ENCODE measurements around a stretch of chr2.

GRCh38 chr2:216810453-216810961 is 49.4 kb downstream of the TNP1 start:
- PRO-cap = no peak

DNA sequence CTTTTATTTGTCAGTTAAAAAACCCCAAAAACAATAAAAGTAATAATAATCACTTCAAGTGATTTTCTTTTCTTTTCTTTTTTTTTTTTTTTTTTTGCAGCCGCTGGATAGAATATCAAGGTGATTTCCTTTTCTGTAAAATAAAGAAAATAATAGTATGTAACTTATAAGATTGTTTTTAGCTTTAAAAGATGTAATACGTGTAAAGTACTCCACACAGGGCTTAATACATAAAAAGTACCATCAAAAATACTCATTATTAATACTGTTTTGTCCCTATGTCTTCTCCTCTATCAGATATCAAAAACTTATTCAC is 314.5 kb upstream of the TNP1 start:
- PRO-cap = unidirectional peak, plus-strand start at position 86 of the sequence

DNA sequence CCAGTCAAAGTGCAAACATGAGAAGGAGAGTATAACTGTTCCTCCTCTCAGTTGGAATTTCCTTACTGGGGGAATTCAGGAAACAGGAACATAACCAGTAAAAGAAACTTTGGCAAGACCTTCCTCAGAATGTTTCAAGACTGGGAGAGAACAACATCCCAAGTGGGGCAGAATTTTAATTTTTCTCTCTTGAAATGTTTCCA is 552.4 kb upstream of the TNP1 start:
- PRO-cap = no peak

DNA sequence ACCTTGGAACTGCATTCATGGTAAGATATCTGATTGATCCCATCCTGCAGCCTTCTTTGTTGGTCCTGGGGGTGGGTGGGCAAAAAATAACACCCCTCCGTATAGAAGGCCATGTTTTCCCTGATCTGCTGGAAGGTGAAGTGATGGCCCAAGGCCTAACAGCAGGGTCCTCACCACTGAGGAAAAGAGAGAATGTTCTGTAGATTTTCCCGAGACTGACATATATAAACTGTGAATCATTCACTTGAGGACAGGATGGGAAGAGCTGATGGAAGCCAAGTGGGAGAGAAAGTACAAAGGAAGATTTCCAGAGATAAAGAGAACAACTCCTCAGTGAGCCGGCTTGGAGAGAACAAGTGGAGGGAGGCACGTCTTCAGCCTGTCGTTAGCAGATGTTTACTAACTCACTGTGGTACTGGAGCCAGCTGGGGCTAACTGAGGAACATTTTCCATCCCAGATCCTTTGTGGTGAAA is 552.8 kb upstream of the TNP1 start:
- PRO-cap = no peak

DNA sequence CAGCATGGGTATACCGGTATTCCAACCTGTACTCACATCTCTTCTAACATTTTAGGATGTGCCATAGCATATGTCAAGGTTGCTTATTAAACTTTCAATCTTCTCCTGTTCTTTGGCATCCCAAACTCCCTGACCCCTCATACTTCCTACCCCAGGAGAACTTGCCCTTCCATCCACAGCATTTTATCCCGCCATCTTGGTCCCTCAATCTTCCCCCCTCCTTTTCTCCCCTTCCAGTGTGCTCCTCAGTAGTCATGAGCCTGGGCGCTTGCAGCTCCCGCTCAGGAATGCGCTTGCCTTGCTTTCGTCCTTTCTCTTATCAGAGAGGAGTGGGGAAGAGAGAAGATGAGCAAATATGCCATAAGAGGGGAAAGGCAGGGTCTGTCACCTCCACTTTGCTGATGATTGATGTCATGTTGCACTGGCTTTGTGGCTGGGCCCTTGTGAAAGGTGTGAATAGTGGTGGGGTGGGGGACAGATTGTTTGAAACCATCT is 569.4 kb downstream of the TNS1 start:
- PRO-cap = no peak

DNA sequence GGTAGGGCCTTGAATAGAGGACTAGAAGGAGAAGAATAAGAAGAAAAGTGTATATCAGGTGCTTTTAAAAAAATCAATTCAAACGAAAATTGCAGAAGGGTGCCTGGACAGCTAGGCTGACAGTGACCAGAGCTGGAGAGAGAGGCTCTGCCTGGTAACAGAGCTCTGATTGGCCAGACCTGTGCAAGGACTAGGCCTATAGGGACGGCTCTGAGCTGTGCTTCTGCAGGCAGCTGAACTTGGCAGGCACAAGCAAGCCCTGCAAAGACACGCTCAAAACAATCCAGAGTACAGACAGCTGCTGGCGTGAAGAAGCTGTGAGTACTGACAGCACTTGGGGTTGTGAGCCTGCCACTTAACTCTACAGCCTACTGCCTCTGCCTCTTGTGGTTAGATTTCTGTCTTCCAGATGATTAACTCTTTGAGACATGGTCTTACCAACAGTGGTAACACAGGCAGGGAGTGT is 568.7 kb downstream of the TNS1 start:
- PRO-cap = bidirectional peak, plus-strand start at position 276 of the sequence, minus-strand start at position 121 of the sequence

- PRO-cap = no peak
Measured at GRCh38 chr2:217610329-217610862, 392.4 kb downstream of the TNS1 start.

DNA sequence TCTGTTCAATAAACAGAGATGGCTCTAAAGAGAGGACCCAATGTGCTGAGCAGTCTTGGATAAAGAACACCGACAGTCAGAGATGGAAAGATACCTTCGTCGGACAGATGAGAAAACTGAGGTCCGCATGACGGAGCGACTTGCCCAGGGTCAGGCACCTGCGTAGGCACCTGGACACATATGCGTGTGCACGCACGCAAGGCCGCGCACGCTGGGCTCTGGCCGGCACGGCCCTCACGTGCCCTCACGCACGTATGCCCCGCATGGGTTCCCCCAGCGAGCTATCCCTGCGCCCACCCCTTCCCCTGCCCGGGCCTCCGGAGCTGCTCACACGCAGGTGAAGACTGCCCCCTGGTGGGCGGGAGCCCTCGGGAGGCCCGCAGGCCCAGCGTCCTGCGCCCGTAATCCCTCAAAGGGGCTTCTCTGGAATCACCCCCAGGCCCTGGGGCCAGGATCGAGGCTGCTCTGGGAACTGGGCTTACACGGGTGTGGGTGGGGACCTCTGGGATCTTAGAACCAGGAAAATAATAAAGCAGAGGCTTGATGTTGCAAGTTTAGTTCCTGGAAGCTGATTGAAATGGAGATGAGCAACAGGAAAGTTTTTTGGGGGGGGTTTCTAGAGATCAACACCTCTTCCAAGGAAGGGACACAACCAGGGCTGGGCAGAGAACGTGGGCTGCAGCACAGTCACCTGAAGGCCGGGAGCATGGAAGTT is 246.3 kb downstream of the TNS1 start:
- PRO-cap = no peak

DNA sequence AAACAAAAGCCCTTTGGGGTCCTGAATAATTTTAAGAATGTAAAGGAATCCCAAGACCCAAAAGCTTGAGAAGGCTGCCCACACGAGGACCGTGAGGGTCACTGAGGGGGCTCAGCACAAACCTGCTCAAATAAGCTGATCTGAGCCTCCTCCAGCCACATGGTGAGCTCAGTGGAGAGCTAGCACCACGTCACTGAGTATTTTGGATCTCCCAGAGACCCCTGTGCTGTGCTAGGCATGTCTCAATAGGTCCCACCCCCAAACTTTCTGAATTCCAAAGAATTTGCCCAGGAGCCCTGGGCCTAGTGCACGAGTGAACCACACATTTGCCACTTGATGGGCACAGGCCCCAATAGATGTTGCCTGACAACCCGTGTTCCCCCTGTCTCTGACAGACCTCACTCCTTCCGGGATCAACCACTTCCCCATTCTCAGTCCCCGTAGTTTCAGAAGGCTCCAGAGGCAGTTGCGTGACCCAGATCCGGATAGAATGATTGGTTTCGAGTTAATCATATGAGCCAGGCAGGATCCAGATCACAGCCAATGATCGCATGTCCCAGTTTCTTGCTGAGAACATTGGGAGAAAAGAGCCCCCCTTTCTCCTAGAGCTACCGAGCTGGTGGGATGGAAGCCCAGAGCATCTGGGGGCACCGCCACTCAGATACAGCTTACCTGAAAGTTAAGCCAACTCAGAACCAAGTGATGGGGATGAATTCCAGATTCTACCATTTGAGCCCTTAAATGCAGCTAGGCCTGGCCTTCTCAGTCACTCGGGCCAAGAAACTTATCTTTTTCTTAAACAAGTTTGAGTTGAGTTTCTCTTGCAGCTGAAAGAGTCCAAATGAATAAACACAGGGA is 203.8 kb downstream of the TNS1 start:
- PRO-cap = no peak

GRCh38 chr2:217841661-217841955 is 161.2 kb downstream of the TNS1 start:
- PRO-cap = no peak

GRCh38 chr2:217847754-217848733 is 154.8 kb downstream of the TNS1 start:
- PRO-cap = no peak

DNA sequence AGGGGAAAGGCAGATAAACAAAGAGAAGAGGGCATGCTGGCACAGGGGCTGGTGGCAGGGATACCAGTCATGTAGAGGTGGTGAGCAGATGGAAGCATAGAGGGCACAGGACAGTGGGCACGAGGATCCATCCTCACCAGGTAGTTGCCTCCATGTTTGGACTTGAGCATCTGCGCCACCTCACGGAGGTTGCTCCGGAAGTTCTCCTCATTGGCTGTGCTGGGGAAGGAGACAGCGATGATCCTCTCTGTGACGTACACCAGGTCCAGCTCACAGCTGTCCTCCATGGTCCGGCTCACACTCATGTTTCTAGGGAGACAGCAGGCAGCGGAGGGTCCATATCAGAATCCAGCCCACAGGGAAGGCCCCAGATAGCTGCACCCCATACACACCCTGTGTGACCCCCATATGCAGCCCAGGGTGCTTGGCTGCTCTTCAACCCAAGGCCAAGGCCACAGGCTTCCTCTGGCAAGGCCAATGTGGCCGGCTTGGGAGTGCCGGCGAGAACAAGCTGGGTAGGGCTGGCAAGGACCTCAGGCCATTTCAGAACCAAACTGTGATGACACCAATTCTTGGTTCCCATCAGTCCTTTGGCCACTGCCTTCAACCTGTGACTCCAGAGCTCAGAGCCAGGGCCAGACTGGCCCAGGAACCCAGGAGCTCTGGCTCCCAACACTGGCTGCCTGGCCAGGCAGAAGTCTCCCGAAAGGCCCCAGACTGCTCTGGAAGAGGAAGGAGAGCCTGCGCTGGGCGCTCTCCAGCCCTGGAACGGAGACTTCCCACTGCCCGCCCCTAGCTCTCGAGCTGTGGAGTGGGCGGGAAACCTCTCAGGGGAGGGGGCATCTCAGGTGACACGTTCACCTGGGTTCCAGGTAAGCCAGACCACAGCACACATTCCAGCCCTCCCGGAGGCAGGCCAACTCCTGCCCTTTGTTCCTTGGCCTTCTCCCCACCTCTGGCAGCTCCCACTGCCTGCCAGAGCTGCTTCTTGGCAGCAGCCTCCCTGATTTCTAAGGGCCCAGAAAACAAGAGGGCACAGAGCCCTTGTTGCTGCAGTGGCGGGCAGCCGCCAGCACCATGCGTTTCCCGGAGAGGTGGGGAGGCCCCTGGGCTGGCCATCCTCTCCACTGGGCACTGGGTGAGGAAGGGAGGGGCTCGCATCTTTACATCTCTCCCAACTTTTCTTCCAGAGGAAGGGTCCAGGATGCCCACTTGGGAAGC is 104.7 kb downstream of the TNS1 start:
- PRO-cap = bidirectional peak, plus-strand start at position 632 of the sequence, minus-strand start at position 508 of the sequence; bidirectional peak, plus-strand start at position 894 of the sequence, minus-strand start at position 784 of the sequence

GRCh38 chr2:217915668-217916210 is 87.1 kb downstream of the TNS1 start:
- PRO-cap = no peak

DNA sequence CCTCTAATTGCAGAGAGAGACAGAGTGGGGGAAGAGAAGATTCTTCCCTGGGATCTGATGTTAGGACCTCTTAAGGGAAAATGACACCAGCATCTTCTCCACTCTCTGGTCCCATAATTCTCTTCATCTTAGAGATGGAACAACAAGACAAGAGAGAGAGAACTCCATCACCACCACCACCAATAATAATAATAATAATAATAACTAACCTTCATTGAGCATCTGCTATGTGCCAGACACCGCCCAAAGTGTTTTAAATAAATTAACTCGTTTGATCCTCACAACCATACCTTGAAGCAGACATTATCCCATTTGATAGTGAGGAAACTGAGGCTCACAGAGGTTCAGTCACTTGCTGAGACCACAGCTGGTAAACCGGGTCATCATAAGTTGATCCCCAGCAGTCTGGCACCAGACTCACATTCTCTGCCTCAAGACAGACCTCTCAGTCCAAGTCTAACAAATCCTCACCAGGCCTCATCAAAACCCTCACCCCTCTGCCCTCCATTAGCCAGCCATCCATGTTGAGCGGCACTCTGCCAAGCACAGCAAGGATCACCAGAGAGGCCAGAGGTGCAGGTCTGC is 63.8 kb downstream of the TNS1 start:
- PRO-cap = no peak

- PRO-cap = unidirectional peak, minus-strand start at chr2:217942059; bidirectional peak, plus-strand start at chr2:217942672, minus-strand start at chr2:217942506
Measured at GRCh38 chr2:217941980-217942800, 60.6 kb downstream of the TNS1 start.

DNA sequence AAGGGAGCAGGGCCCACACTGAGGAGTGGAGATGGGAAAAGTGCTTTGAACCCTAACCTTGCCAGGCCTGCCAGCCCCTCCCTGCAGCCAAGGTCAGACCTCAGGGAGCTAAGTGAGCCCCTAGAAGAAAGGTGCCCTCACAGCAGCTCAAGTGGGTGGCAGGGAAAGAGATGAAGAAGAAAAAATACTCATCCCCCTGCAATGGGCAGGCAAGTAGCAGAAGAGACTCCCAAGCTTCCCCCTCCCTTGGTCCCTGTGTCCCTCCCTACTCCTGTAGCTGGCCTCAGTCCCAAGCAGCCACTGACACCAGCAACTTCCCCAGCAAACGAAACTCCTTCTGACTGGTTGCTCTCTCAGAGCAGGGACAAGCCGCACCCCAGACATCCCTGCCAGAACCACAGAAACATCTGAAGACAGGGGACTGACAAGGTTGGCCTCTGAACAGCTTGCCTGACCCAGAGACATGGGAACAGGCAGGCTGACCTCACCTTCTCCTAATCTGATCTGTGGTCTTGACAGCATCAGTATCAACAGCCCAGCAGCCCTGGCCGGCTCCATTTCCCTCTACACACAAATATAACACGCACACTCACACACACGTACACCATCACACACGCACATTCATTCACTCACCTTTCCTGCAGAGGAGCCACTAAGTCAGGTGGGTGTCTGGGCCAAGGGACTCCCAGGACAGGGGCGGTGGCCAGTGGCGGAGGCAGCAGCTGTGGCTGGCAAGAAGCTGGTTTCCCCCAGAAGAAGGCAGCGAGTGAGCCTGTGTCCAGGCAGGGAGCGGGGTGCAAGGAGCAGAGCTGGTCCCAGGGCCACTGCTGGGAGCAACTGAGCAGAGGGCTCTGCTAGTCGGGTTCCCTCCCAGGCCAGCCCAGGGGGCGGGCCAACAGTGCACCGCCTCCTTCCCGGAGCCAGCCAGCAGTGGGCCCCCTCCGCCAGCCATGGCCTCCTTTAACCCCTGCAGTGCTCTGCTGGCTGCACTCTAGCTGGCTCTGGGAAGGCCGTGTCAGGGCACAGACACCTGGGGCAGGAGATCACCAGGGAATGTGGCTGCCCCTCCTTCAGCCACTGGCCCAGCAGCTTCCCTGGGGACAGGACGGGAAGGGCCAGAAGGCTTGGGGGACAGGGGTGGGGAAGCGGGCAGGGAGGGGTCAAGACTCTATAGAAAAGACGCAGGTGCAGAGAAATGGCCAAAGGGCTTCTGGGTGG is 59.2 kb downstream of the TNS1 start:
- PRO-cap = bidirectional peak, plus-strand start at position 400 of the sequence, minus-strand start at position 339 of the sequence; unidirectional peak, minus-strand start at position 826 of the sequence

- PRO-cap = no peak
Measured at GRCh38 chr2:217952769-217953347, 49.9 kb downstream of the TNS1 start.

GRCh38 chr2:217953653-217954073 is 49.1 kb downstream of the TNS1 start:
- PRO-cap = no peak

DNA sequence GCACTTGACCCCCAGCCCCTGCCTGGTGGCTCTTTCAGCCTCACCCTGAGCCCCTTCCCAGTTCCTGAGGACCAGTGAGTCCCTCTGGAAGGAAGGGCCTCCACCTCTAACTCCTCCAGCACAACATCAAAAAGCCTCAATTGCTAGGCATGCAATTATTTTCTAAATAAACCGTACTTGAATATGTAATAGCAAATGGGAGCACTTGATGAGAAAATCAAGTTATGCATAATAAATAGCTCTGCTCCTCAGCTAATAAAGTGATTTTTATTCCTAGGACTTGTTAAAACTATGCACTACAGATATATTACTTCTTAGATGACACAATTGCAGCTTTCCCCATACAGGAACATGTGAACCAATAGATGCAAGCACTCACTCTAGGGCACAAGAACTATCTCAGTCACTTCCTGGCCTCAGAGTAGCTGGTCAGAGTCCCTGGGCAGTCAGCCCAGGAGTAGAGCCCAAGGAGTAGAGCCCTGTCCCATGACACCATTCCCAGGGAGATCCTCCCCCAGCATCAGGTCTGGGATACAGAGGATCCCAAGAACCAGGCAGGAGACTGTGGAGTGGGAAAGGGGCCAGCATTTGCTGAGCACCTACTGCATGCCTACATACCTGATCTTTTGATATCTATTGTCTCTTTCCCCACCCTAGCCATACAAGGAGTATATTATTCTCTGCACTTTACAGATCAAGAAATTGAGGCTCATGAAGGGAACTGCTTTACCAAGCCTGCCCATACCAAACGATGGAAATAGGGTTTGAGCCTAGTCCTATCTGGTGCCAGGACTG is 2.7 kb downstream of the TNS1 start:
- PRO-cap = no peak

DNA sequence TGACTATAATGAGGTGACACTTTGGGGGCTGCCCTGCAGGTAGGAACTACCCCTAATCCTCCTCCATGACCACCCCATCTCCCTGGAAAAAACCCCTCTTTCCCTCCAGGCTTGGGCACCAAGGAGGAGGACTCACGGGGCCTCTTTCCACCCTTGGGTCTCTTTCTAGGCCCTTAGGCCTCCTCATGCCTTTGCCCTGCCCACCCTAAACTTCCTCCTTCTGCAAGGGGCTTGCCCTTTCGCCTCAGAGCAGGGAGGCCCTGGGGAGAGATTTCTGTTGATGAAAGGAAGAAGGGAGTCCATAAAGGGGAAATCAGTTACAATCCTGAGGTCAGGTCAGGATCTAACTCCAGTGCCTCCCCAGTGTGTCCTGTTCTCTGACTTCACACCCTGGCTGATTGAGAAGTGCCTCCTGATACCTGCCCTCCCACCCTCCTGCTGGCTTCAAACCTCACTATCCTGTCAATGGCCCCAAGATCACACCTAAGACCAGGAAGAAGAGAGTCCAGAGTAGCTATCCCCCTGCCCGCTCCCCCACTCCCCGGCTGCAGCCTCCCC is 16.7 kb upstream of the TNS1 start:
- PRO-cap = no peak

All from sciatic nerve (tissue), 1 donor.